ENCODE data around the genes BUD31 and COPS6.

DNA sequence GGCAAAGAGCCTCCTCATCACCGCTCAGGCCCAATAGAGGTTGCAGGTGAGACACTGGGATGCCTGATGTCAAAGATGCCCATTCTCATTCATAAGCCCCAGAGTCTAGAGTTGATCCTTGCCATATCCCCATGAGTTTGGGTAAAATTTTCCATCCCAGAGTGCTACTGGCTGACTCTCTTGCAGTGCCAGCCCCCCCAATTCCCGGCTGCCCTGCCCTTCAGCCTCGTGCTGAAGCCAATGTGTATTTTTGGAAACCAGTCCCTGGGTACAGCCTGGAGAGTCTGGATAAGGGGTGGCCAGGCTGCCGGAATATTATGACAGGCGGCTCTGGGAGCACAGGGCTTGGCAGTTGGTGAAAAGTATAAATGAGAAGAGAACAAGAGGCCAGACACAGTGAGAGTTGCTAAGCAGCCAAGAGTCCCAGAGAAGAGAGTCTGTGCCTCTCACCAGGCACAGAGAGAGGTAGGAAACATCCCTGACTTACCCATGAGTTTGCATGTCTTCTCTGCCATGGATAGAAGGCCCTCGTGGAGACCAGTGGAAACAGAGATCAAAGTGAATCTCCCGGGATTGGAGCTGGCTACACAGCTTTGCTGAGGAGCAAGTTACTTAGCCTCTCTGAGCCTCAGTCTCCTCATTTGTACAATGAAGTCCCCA, 53.6 kb downstream of the TMEM130 start:
- RRBS, result 39% methylated on average over 3 of the region's 7 CpGs
CAGE:
- cytosol, long polyA plus RNA, result no peak
- long polyA plus RNA, result no peak
- nucleus, long polyA plus RNA, result no peak

- RRBS, result 87% methylated on average over 3 of the region's 26 CpGs
CAGE:
- cytosol, long polyA plus RNA, result no peak
- long polyA plus RNA, result no peak
- nucleus, long polyA plus RNA, result no peak
These were observed 105.6 kb downstream of the SMURF1 start for GRCh38 chr7:99038097-99038938.

DNA sequence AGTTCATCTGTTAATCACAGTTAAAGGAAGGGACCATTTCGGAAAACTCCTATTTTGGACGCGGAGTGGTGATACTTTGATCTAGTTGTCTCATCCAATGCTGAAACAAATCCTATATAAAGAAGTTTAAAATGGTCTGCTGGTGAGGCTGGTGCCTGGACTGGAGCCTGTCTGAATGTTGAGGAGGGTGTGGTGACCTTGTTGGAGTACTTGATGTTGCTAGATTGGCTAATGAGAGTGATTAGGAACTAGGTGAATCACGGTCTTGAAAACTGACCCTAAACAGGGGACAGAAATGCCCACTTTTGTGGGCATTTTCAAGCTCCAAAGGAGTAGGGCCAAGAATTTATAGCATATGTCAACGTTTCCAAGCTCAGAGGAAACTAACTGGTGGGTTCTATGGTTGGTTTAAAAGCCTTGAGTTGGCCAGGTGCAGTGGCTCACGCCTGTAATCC, 2.0 kb downstream of the ARPC1A start:
- RRBS, result no CpG with 5 or more reads among the region's 6 CpGs
CAGE:
- cytosol, long polyA plus RNA, result no peak
- long polyA plus RNA, result no peak
- nucleus, long polyA plus RNA, result no peak

DNA sequence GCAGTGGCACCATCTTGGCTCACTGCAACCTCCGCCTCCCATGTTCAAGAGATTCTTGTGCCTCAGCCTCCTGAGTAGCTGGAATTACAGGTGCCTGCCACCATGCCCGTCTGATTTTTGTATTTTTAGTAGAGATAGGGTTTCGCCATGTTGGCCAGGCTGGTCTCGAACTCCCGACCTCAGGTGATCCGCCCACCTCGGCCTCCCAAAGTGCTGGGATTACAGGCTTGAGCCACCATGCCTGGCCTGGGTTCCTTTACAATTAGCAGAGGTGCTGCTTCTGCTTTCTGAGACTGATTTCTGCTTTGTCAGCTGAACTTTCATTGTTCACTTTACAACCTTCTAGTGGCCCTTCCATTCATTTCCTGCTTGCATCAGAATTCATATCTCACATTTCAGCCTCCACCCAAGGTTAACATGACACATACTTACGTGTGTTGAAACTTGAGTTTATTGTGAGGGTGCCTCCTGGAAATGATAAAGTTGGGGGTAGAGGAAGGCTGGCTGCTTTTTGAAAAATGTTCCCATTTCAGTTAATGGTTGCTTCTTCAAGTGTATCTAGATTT, 4.8 kb downstream of the ARPC1A start:
- RRBS, result no CpG with 5 or more reads among the region's 8 CpGs
CAGE:
- cytosol, long polyA plus RNA, result no peak
- long polyA plus RNA, result no peak
- nucleus, long polyA plus RNA, result no peak

DNA sequence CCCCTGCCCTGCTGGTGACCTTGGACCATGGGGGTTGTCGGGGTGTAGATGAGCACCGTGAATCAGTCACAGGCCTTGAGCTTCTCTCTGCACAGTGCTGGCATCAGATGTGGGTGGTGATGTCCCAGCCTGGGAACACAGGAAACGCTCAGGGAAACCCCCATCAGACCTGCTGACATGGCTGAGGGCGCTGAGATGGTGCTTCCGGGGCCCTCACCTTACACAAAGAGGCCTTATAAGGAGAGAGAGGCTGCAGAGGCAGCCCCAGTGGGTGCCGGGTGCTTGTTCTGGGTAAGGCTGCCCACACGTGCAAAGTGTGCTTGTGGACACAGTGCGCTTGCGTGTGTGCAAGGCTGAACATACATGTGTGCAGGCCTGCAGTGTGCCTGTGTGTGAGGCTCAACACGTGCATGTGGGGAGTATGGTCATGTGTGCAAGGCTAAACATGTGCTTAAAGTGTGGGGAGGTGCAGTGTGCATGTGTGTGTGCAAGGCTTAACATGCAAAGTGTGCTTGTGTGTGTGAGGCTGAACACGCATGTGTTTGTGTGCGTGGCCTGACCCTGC, 6.5 kb downstream of the ARPC1B start:
- RRBS, result 95% methylated on average over 2 of the region's 12 CpGs
CAGE:
- cytosol, long polyA plus RNA, result no peak
- long polyA plus RNA, result no peak
- nucleus, long polyA plus RNA, result no peak

- RRBS, result 2% methylated on average over 25 of the region's 66 CpGs
CAGE:
- cytosol, long polyA plus RNA, result start-site peak on the minus strand at chr7:99408554-99408660, 2,101 and 4,099 reads in 2 replicates; start-site peak on the plus strand at chr7:99408655-99409172, 2,710 and 5,707 reads in 2 replicates
- long polyA plus RNA, result start-site peak on the minus strand at chr7:99408554-99408826, 2,773 and 2,882 reads in 2 replicates; start-site peak on the plus strand at chr7:99408644-99409169, 4,175 and 6,014 reads in 2 replicates
- nucleus, long polyA plus RNA, result start-site peak on the minus strand at chr7:99408554-99408609, 661 and 1,643 reads in 2 replicates; start-site peak on the plus strand at chr7:99408921-99409151, 2,929 and 4,608 reads in 2 replicates
These were observed at the start of gene BUD31 for GRCh38 chr7:99408511-99409305. Gene BUD31, plus strand, starts transcription at chr7:99408969.

GRCh38 chr7:99419059-99419793, 10.5 kb downstream of the BUD31 start:
- RRBS, result no CpG with 5 or more reads among the region's 31 CpGs
CAGE:
- cytosol, long polyA plus RNA, result no peak
- long polyA plus RNA, result no peak
- nucleus, long polyA plus RNA, result no peak

DNA sequence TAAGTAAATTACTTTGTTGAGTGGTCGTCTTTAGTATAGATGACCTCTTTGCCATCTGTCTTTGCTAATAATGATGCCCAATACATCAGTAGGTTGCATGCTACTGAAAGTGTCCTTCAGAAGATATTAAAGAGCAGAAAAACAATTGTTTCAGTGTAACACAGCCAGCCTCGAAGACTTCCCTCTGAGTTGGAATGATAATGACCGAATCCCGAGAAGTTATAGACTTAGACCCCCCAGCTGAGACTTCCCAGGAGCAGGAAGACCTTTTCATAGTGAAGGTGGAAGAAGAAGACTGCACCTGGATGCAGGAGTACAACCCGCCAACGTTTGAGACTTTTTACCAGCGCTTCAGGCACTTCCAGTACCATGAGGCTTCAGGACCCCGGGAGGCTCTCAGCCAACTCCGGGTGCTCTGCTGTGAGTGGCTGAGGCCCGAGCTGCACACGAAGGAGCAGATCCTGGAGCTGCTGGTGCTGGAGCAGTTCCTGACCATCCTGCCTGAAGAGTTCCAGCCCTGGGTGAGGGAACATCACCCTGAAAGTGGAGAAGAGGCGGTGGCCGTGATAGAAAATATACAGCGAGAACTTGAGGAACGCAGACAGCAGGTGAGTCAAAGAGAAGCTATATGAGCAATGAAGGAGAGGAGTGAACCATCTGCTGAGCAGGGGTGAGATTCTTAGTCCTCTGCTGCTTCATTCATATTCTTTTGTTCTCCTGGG, 1.6 kb downstream of the ZKSCAN5 start:
- RRBS, result no CpG with 5 or more reads among the region's 15 CpGs
CAGE:
- cytosol, long polyA plus RNA, result no peak
- long polyA plus RNA, result no peak
- nucleus, long polyA plus RNA, result no peak

DNA sequence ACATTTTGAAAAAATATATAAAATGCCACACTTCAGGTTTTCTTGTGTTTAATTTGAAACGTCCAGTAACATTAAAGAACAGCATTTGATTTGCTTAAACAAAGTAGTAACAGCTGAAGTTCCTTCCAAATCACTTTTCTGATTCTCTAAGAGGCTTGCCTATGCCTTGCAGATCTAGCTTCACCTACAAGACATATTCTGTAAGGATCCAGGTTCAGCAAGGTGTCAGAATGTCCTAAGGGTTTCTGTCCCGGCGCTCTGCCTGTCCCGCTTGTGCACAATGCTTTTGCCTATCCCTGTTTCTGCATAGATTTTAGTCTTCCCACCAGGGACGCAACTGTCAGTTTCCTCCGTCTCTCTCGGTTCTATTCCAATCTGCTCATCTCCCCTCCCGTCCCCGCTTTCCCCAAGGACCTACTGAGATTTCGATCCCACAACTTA, 704 bp upstream of the ZNF655 start:
- RRBS, result no CpG with 5 or more reads among the region's 10 CpGs
CAGE:
- cytosol, long polyA plus RNA, result no peak
- long polyA plus RNA, result no peak
- nucleus, long polyA plus RNA, result no peak

DNA sequence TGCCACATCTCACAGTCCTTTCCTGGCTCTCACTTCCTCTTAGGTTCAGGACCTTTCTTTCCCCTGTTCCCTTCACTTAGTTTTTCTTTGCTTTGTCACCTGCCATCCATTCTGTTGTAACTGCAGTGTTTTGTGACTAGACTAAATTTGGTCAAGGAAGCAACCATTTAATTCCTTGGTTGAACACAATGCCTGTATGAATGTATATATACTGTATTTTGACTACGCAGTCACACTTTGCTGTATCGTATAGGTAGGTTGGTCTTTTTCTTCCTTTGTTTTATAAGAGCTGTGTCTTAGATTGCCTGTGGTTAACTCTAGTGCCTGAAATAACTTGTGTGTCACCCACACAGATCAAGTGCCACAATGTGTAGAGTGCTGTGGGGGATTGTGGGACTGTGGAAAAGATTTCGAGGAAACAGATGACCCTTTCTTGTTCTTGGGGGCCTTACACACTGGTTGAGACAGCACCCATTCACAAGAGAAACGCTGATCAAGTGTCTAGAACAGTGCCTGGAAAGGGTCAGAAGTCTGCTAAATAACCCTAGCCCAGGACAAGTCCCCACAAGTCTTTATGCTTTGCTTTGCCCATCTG, 2.7 kb downstream of the ZNF655 start:
- RRBS, result no CpG with 5 or more reads among the region's 4 CpGs
CAGE:
- cytosol, long polyA plus RNA, result no peak
- long polyA plus RNA, result no peak
- nucleus, long polyA plus RNA, result no peak

GRCh38 chr7:99565681-99566833, 7.6 kb downstream of the ZNF655 start:
- RRBS, result no CpG with 5 or more reads among the region's 4 CpGs
CAGE:
- cytosol, long polyA plus RNA, result no peak
- long polyA plus RNA, result no peak
- nucleus, long polyA plus RNA, result no peak

- RRBS, result no CpG with 5 or more reads among the region's 16 CpGs
CAGE:
- cytosol, long polyA plus RNA, result no peak
- long polyA plus RNA, result no peak
- nucleus, long polyA plus RNA, result no peak
These were observed 21.1 kb downstream of the CYP3A5 start for GRCh38 chr7:99658419-99659324.

GRCh38 chr7:99823969-99824657, 3.7 kb upstream of the CYP3A43 start:
- RRBS, result no CpG with 5 or more reads among the region's 4 CpGs
CAGE:
- cytosol, long polyA plus RNA, result no peak
- long polyA plus RNA, result no peak
- nucleus, long polyA plus RNA, result no peak

GRCh38 chr7:99826700-99827484, 921 bp upstream of the CYP3A43 start:
- RRBS, result no CpG with 5 or more reads among the region's 1 CpG
CAGE:
- cytosol, long polyA plus RNA, result no peak
- long polyA plus RNA, result no peak
- nucleus, long polyA plus RNA, result no peak

- RRBS, result no CpG with 5 or more reads among the region's 7 CpGs
CAGE:
- cytosol, long polyA plus RNA, result no peak
- long polyA plus RNA, result no peak
- nucleus, long polyA plus RNA, result no peak
These were observed 19.6 kb downstream of the TRIM4 start for GRCh38 chr7:99899611-99900157.

DNA sequence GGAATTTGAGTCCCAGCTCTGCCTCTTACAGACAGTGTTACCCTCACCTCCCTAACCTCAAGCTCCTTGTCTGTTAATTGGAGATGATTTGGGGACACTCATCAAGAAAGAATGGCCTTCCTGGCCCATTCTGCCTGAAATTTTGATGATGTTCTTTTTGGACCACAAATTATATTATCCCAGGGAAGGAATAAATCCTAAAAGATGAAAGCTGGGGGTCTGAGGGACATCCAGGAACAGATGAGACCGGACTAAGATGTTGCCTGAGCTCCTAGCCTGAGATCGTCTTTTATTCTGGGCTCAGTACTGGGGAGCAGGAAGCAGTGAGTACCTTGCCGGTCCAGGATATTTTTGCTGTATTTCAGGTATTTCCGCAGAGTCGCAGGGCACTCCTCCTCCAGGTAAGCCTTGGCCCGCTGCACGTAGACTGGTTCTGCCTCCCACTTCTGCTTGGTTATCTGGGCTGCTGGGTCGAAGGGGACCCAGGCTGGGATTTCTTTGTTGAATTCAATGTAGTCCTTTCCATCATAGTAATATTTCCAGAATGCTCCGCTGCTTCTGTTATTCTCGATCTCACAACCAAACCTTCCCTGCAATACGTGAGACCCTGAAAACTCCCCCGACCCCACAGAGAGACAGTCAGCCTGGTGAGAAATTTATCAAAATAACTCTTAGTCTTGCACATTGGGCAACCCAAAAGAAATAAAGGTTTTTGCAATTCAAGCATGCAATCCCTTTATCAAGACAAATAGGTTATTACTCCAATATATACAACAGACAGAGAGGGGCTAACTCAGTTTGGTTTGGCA, 7.8 kb downstream of the AZGP1 start:
- RRBS, result 59% methylated on average over 2 of the region's 12 CpGs
CAGE:
- cytosol, long polyA plus RNA, result no peak
- long polyA plus RNA, result no peak
- nucleus, long polyA plus RNA, result no peak

- RRBS, result no CpG with 5 or more reads among the region's 7 CpGs
CAGE:
- cytosol, long polyA plus RNA, result no peak
- long polyA plus RNA, result no peak
- nucleus, long polyA plus RNA, result no peak
These were observed 6.5 kb downstream of the ZNF3 start for GRCh38 chr7:100075016-100075515.

DNA sequence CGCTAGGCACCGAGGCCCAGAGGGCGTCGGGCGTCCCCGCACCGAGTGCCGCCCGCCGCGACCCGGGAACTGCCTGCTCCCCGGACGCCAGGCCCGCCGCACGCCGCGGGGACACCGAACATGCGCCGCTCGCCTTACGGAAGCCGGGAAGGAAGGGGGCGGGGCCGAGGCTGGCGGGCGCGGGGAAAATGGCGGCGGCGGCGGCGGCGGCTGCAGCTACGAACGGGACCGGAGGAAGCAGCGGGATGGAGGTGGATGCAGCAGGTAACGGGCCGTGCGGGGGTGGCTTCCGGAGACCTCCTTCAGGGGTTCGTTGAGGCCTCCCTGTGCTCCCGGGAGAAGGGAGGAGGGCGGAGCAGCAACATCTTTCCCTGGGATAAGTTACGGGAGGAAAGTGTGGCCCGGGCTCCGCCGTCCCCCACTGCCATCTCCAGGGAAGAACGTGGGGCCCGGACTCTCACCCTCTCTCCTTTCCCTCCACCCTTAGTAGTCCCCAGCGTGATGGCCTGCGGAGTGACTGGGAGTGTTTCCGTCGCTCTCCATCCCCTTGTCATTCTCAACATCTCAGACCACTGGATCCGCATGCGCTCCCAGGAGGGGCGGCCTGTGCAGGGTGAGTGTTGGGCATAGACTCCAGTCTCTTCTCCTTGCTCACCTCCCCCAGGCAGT, at the start of gene COPS6:
TSS of gene COPS6 (plus strand) at position 167 of the 669 bp plus-strand sequence.
- RRBS, result 2% methylated on average over 39 of the region's 60 CpGs
CAGE:
- cytosol, long polyA plus RNA, result start-site peak on the plus strand centred at position 196 of the sequence, 72 bp wide, 13,171 and 11,666 reads in 2 replicates
- long polyA plus RNA, result start-site peak on the plus strand centred at position 190 of the sequence, 60 bp wide, 16,636 and 11,581 reads in 2 replicates
- nucleus, long polyA plus RNA, result no peak

DNA sequence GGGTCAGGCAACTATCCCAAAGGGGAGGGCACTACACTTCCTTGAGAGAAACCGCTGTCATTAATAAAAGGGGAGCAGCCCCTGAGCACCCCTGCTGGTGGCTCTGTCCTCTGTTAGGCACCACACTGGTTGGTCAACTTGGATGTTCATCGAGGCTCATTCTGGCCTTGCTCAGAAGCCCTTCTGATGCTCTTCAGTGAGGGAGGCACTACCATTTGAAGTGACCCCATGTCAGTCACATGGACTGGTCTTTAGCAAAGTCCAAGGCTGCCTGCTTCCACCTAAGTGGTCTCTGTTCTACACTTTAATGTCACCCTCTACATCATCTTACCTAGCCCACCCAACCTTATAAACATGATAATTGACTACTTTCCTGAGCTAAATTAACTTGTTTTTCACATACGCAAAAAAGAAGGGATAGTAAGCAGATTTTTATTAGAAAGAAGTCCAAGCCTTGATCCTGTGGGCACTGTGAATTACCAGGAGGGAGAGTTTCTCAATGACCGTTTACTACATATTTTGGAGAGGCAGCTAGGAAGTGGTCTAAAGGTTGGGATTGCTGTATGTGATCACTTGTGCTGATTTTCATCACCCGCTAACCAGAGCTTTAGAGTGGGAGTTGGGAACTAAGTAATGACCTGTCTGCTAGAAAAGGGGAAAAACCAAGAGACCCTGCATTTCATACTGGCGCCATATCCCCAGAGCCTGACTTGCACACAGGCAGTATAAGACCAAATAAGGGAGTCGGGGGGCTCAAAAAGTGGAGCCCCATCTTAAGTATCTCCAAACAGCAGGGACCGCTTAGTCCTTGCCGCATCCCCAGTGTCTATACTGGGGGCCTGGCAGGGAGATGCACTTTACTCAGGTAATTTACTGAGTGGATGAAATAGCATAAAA, 3.3 kb downstream of the COPS6 start:
- RRBS, result no CpG with 5 or more reads among the region's 9 CpGs
CAGE:
- cytosol, long polyA plus RNA, result no peak
- long polyA plus RNA, result no peak
- nucleus, long polyA plus RNA, result no peak

DNA sequence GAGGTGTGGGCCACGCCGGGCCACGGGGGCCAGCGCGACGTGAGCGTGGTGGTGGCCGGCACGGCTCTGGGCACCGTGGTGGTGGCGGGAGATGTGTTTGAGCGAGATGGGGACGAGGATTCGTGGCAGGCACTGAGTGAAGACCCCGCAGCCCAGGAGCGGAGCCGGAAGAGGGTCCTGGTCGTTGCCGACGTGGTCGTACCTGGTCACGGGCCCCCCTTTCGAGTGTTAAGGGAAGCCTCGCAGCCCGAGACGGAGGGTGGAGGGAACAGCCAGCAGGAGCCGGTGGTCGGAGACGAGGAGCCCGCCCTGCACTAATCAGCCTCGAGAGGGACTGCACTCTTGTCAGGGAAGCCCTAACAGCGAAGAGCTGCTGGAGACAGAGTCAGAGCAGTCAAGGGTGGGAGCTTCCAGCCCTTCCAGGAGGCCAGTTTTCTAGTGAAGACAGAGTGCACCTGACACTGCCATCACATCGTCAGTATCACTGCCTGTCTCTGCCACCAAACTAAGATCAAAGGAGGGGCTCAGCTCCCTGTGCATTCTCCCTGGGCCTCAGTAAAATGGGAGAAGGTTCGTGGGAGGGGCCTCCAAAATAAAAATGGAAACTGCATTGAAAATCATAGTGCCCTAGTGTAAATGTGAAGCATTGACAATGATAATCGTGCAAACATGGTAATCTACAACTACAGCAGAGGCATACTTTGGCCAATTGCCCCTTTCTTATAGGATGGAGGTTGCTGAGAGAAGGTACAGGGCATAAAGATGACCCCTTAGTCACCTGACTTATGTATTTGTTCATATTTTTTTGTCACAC, 1.3 kb downstream of the MBLAC1 start:
- RRBS, result 10% methylated on average over 19 of the region's 35 CpGs
CAGE:
- cytosol, long polyA plus RNA, result no peak
- long polyA plus RNA, result no peak
- nucleus, long polyA plus RNA, result no peak

All from SK-N-SH (cell line).